Vein endothelial cell (primary cell): ENCODE data around the genes TRDMT1 and HACD1.

- CAGE, long polyA plus RNA = no peak
Measured at GRCh38 chr10:16788177-16788657, 29.0 kb downstream of the RSU1 start.

- CAGE, long polyA plus RNA = no peak
Measured at GRCh38 chr10:16950990-16951599, 133.9 kb upstream of the RSU1 start.

DNA sequence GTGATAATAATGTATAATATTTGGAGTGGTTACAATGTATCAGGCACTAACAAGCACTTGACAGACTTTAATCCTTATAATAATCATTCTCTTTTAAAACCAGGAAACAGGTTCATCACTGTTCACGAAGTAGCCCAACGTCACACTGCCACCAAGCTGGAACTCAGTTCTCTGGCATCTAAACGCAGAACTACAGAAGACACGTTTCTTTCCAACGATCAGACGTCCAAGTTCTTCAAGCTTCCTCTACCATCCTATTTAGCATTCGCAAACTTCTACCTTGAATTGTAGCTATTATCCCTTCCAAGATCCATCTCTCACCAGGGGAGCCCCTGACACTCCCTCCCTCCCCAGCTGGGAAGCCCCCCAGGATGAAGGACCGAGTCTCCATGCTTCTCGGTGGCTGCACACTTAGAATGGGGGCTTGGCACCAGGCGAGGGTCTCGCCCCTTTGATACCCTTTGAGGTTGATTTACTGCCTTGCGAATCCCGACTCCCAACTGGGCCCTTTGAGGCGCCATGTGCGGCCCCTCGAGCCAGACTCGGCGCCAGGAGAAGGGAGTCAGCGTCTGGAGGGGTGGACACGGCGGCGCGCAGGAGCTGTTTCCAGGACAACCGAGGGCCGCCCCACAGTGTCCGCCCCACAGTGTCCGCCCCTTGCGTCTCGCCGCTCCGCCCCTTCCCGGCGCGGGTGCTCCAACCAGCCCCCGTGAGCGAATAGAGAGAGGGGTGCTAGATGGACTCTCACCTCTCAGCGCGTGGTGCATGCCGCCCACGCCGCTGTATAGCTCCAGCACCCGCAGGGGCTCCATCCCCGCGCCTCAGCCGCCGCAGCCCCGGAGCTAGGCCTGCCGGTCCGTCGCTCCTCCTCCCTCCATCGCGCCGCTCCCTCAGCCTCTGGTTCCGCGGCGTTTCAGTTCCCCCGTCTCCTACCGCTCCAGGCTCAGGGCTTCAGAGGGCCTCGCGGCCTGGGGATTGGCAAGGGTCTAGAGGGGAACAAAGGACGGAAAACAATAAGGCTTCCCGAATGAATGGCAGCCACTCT, at the start of gene TRDMT1:
TRDMT1 (minus strand) TSS at position 850 of the 1,045 bp plus-strand sequence.
- CAGE, long polyA plus RNA = no peak

DNA sequence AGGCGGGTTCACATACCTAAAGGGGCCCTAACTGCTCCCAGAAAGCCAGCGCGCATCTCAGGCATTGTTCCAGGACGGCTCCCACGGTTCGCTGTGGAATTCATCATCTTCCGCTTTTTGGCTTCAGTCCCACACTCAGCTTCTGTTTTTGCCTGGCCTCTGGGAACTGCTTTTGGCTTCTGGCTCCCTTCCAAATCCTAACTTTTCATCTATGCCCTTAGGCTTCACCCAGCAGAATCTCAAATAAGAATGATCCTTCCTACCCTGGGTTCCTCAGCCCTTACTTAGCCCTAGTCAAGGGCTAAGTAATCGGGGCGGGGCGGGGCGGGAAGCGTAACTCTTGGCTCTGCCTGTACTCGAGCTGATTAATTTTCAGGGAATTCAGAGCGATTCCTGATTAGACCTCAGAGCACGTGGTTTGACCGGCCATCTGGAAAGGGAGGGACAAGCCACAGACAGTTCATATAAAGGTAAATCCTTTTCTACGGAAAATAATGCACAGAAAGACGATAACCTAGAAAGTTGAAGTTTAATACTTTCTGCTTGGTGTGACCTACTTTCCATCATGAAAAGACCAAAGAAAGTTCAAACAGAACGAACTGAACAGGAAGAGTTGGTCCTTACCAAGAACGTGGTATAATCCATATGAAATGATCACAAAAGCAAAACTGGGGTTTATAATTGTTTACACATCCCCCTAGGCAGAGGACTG, 105.6 kb downstream of the ST8SIA6 start:
- CAGE, long polyA plus RNA = no peak

GRCh38 chr10:17443852-17444616, 10.4 kb downstream of the ST8SIA6 start:
- CAGE, long polyA plus RNA = no peak

- CAGE, long polyA plus RNA = no peak
Measured at GRCh38 chr10:17616326-17617177, 622 bp downstream of the HACD1 start.

DNA sequence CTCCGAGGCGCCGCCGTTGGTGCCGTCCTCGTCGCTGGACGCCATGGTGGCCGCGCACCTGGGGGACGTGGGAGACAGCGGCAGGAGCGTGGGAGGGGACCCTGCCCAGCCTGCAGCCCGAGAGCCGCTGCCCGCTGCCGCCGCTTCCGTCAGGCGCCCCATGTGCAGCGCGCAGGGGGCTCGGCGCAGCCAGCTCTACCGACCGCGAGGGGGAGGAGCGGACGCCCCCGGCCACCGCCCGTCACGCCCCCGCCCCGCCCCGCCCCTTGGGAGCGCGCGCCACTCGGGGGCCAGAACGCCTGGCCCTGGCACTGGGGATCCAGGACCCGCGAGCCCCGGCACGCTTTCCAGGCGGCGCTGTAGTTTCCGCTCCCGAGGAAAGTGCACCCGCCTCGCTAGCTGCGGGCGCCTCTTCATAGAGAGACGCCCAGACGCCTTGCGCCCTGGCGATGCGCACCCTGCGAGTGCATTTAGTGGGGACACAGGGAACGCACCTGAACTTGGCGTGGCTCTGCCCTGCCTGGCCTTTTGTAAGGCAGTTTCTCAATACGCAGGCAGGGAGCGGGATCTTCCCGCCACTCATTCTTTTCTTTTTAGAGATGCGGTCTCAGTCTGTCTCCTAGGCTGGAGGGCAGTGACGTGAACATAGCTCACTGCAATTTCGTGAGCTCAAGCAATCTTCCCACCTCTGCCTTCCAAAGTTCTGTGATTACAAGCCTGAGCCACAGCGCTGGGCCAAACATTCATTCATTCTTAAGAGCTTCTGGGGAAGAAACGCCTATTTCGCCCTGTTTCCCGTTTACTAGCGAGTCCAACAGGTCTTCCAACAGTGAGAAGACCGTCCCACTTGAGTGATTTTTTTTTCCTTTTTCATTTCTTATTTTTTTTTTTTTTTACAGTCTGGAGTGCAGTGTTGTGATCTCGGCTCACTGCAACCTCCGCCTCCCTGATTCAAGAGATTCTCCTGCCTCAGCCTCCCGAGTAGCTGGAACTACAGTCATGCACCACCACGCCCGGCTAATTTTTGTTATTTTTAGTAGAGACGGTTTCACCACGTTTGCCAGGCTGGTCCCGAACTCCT, at the start of gene HACD1:
HACD1 (minus strand) TSS at position 197 of the 1,081 bp plus-strand sequence.
- CAGE, long polyA plus RNA = no peak

- CAGE, long polyA plus RNA = no peak
Measured at GRCh38 chr10:17711280-17711695, 40.7 kb upstream of the TMEM236 start.

DNA sequence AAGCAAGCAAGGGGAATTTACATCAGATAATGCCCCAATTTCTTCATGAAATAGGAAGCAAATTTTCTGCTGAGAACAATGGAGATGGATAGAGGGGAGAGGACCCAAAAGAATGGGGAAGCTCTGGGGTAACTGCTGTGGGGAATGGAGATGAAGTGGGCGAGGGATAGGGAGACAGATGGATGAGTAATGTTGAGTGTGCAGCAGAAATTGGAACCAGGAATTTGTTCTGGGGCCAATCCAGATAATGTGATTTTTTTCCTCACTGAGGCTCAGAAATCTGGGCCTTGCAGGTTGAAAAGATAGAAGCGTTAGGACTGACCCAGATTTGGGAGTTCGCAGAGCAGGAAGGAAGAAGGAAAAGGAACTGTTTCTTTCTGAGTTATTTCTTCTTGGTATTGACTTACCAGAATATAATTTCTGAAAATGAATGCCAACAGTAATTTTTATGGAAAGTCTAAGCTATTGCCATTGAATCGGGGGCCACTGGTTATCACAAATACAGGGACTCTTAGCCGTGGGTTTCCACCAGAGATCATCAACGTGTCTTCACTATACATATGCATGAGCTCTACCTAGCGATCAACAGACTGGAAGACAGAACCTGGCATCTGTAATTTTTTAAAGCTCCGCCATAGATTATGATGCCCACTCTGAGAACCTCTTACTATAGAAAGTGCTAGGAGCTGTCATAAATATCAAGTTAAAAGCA, 24.3 kb upstream of the MRC1 start:
- CAGE, long polyA plus RNA = no peak

DNA sequence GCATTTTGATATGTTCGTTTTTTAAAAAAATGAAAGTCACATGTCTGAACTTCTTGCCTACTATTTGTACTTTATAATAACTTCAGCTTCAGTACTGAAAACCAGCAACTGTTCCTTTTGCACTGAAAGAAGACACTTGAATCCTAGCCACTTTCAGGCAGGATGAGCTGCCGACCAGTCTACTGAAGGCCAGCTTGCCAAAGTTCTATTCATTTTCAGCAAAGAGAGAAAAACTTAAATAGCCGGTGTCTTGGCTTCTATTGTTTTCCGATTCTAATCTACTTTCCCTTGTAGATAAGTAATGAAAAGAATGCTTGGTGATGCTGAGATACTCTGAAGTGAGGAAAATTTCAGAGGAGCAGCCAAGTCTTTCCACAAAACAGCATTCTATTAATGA, 253.3 kb downstream of the CACNB2 start:
- CAGE, long polyA plus RNA = no peak

DNA sequence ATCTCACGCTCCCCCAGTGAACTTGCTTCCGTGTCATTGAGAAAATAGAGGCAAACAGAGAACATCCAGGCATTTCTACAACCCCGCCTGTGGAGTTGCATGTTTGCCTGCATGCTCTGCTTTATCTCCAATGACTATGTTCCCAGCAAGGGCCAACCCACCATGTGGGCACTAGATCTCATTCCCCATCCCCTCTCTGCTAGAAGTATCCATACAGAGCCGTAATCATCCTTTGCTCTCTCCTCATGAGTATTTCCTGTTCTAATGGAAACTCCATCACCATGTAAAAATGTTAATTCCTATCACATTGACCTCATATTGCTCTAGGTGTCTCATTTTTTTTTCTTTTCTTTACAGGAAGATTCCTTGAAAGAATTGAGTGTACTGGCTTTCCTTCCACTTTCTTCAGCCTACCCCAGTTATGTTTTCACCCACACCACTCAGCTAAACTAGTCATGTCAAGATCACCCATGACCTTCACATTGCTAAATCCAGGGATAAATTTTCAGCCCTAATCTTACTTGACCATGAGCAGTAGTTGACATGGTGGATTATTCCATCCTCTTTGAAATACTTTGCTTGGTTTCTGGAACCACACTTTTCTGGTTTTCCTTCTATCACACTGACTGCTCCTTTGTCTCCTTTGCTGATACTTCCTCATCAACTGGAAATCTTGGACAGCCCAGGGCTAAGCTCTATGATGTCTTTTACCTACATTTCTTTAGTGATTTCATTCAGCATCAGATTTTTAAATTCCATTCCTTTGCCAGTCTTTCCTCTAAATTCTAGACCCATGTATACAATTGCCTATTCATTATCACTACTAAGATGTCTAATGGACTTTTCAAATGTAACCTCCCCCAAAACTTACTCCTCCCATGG, 131.8 kb downstream of the NSUN6 start:
- CAGE, long polyA plus RNA = no peak

DNA sequence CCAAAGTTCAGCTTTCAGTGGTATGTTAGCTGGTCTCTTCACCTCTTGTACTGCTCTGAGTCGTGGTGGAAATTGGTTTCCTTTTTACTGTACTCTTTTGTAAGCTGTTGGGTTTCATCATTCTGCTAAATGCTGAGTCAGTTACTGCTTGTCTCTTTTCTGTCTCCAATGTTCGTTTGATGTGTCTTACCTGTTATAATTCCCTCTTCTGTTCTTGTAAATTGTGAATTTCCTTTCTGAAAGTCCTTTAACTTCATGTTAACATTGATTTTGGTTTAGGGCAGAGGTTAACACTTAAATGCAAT, 64.0 kb upstream of the MALRD1 start:
- CAGE, long polyA plus RNA = no peak

DNA sequence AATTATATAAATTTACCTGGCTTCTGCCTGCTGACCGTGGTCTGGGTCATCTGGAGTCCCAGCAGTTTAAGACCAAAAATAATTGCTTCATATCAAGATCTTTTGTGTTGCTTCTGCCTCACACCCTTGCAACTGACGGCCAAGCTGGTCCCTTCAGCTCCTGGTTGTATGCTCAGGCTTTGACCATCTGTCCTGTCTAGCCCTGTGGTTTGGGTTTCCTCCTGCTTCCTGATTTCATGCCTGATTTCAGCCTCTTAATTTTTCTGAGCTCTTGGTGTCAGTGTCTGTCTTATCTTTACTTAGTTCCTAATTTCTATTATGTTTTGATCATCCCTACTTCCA, 87.9 kb upstream of the PLXDC2 start:
- CAGE, long polyA plus RNA = no peak

- CAGE, long polyA plus RNA = no peak
Measured at GRCh38 chr10:19920205-19920652, 104.0 kb downstream of the PLXDC2 start.

DNA sequence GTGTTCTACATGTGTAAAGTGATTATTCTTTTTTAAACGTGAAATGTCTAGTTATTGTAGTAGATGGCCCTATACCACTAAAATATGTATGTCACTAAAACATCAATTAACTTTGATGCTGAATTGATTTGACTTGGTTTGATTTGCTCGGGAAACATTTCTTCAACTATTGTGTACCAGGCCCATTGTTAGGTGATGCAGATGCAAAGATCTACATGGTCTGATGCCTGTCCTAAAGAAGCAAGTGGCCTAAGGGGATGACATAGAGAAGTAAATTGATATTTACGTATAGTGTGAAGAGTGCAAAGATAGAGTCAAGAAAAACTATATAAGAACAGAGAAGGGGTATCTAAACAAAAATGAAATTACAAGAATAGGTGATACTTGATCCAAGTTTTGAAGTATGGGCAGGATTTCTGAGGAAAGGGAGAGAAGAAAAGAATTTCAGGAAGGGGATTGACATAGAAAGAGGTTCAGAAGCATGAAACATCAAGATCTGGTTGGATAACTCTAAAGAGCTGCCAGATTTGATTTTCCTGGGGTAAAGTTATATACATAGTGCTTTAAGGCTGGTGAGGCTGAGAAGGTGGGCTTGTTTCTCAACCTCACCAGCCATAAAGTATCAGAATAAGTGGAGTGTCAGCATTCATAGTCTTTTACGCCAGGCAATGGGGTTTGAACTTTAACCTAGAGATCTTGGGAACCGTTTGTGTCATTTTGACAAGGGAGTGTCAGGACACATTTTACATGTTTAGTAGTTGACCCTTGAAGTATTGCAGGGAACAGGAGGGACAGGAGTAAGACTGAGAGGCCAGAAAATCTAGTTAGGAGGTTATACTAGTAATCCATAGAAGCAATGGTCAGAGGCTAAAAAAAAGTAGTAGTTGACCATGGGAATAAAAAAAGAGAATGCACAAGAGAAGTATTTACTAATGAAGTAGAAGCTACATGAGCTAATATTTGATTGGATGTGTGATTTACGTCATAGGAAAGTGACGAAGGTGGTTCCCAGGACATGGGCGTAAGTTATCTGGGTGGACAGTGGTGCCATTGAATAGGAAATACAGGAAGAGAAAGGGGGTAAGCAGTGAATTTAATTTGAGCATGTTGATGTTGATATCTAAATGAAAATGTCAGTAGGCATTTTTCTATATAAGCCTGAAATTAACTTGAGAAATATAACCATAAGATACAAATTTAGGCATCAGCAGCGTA, 411.2 kb downstream of the PLXDC2 start:
- CAGE, long polyA plus RNA = no peak

DNA sequence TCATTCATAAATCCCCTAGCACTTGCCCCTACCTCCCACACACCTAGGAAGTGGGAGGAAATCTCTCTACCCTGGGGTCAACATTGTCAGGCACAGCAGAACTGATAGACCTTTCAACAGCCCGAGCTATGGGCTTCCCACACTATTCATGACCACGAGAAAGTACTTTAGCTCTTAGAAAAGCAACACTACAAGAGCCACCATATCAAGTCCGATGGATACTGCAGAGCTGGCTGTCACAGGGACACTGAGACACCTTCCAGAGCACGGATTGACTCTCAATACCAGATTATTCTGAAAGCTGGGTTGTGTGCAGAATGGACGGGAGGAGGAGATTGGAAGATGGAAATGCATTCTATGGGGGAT, 180.6 kb upstream of the NEBL start:
- CAGE, long polyA plus RNA = no peak

DNA sequence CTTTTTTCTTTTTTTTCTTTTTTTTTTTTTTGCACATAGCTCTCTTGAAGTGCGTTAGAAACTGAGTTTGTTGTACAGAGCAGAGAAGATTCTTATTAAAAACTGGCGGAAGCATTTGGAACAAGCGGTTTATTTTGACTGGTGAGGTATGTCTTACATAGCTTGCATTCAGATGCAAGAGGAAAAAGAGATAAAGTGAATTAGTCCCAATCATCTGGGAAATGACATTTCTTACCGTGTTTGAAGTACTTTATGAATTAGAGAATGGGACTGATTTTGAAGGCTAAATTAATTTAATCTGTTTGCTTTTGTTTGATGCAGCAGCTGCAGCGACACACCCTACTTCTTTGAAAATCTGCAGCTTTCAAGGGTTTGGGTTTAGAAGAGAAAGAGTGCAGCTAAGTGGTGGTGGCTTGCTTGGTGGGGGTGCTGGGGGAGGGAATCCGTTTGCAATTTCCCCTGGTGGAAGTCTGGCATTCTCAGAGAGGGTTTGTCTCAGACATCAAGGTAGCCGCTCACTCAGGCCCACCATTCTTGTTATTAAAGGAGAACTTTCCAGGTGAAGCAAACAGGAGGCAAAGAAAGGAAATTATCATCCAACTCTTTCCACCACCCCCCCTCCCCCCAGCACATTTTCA, 231.8 kb downstream of the SKIDA1 start:
- CAGE, long polyA plus RNA = no peak

- CAGE, long polyA plus RNA = no peak
Measured at GRCh38 chr10:21334923-21335494, 190.5 kb downstream of the SKIDA1 start.

DNA sequence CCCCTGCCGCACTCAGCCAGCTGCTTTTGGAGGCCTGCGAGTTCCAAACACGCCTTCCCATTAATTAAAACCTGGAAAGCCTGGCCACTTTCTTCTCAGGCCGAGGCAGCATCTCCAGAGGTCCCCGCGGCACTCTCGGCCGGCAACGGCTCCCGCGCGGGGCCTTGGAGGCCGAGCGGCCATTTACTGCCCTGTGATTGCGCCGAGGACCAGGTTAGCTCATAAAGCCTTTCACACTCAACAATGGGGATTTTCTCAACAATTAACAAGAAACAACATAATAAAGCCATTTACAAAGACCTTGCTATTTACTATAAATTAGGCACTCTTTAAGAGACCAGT, 16.5 kb downstream of the SKIDA1 start:
- CAGE, long polyA plus RNA = no peak

GRCh38 chr10:21510273-21511076, 15.0 kb downstream of the SKIDA1 start:
- CAGE, long polyA plus RNA = no peak